Neural crest cell (in vitro differentiated cells): ENCODE measurements around the genes STX11 and STXBP5.

DNA sequence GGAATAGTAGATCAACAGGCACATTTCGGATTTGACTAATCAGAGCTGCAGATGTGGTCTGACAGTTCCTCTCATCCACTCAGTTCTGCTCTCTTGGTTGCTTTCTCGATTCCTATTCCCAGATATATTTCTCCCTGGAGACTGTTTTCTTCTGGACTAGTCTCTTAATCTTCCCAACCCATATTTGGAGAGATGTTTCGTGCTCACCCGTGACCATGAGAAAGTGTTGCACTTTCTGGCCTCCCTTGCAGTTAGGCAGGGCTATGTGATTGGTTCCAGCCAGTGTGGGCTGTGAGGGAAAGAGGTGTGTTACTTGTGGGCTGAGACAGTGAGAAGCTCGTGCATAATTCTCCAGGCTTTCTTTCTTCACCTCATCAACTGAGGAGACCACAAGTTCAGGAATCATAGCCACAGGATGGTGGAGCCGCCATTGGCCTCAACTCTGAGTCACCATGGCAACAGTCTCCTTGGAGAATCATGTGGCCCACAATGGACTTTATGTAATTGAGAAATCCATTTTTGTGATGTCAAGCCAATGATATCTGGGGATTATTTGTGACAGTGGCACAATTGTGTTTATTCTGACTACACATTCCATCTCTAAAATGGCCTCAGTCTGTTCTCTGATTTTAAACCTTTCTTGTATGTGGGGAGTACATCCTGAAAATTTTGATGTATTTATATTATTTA is 57.5 kb upstream of the FUCA2 start:
- PRO-cap, result no peak

DNA sequence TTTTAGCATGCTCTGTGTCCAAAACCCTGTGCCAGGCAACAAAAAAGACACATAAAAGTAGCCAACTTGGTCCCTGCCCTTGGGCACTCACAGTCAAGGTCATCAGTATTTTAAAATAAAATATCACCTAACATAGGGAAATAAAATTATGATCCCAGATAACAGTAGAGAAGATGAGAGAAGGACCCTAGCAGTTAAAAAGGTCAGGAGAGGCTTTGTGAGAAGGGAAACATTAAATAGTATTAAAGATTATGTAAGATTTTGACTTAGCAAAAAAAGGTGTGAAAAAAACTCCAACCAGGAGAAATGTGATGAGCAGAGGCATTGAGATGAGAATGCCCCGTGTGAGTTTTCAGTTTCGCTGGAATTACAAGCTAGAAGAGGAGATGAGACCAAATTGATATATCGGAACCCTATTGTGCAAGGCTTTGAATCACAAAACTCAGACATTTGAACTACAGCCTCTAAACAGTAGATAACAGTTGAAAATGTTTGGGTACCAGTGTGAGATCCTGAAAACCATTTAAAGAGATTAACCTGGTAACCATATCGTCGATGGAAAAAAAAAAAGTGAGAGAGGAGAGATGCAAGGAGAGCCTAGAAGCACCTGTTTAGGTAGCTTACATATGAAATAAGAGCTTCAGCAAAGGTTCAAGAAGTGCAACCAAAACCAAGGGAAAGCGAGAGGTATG is 65.8 kb upstream of the FUCA2 start:
- PRO-cap, result no peak

GRCh38 chr6:143629601-143630000 is 48.2 kb upstream of the PHACTR2 start:
- PRO-cap, result no peak

DNA sequence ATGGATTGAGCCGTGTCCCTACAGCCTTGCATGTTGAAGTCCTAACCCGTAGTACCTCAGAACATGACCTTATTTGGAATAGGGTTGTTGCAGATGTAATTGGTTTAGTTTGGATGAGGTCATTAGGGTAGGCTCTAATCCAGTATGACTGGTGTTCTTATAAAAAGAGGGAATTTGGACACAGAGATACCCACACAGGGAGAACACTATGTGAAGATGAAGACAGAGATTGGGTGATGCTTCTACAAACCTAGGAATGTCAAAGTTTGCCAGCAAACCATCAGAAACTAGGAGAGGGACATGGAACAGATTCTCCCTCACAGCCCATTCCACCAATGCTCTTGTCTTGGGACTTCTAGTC is 35.3 kb upstream of the PHACTR2 start:
- PRO-cap, result no peak

DNA sequence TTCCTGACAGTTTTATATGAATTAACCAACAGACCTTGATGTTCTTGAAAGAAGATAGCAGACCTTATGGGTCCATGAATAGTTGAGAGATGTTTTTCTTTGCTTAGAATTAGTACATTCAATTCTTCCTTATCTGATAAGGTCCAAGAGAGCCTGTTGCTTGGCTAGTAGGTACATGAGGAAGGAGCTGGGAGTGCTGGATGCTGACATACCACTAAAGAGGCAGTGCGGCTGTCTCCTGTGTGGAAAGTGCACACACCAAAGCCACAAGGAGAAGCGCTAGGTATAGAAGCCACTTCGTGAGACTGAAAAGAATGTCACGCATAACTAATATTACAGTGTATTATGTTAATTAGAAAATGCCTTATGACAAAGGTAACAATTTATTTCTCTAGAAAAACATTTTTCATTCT is 77.7 kb downstream of the PHACTR2 start:
- PRO-cap, result no peak

DNA sequence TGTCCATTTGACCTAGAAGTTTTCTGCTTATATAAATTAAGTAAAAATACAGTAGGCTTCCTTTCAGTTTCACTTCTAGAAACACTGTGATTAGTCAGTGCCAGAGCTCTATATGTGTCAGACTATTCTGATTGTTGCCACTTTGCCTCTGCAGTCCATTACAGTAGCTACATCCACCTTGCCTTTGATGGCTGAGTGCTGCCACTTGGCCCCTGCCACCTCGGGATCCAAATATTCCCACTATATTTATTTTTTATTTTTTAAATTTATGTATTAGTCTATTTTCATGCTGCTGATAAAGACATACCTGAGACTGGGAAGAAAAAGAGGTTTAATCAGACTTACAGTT is 8.0 kb downstream of the ZC2HC1B start:
- PRO-cap, result no peak

GRCh38 chr6:143949274-143949820 is 58.7 kb downstream of the PLAGL1 start:
- PRO-cap, result no peak

DNA sequence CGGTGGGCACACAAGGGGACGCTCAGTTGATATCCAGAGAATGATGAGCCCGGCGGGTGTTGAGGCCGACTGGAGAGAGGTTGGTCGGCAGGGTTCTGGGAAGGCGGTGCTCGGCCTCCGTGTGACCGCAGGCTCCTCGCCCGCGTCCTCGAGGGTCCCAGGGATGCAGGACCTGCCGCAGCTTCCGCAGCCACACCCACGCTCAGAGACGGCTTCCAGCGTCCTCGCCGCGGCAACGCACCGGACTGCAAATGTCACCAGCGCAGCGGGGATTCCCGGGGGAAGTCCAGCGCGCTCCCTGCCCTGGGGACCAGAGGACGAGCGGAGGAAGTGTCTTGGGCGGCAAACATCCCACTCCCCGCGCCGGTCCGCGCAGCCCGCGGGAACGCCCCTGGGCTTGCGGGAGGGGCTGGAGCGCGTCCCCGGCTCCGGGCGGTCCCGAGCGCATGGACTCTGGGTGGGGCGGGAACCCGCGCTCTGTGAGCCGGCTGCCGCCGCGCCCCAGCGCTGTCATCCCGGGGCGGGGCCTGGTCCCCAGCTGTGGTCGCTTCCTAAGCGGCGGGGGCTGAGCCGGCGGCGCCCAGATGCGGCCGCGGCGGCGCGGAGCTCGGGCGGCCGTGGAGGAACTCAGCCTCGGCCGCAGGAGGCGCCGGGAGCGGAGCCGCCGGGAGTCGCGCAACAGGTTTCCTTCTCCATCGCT is at the start of gene STX11:
Gene STX11 (plus strand): TSS at position 583 of the 700 bp plus-strand sequence.
- PRO-cap, result unidirectional peak, plus-strand start at position 583 of the sequence

DNA sequence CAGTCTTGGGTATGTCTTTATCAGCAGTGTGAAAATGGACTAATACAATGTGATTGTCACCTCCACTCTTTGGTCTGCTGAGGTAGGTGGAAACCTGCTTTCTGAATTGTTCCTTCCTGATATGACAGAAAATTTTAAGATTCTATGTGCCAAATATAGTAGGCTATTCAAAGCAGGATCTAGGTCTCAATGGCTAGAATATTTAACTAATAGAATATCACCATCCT is 30.3 kb downstream of the STX11 start:
- PRO-cap, result no peak

- PRO-cap, result no peak
These were observed 51.7 kb downstream of the UTRN start for GRCh38 chr6:144336716-144337310.

DNA sequence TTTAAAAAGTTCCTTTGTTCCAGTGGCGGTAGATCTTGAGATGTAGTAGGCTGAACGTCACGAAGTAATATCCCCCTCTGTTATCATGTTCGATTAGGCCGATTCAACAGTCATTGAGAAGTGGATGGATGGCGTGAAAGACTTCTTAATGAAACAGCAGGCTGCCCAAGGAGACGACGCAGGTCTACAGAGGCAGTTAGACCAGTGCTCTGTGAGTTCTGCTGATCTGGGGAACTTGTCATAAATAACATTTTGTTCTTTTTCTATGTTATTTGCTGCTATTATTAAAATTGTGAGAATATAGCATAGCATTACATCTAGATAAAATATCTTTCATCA is 188.5 kb downstream of the UTRN start:
- PRO-cap, result no peak

DNA sequence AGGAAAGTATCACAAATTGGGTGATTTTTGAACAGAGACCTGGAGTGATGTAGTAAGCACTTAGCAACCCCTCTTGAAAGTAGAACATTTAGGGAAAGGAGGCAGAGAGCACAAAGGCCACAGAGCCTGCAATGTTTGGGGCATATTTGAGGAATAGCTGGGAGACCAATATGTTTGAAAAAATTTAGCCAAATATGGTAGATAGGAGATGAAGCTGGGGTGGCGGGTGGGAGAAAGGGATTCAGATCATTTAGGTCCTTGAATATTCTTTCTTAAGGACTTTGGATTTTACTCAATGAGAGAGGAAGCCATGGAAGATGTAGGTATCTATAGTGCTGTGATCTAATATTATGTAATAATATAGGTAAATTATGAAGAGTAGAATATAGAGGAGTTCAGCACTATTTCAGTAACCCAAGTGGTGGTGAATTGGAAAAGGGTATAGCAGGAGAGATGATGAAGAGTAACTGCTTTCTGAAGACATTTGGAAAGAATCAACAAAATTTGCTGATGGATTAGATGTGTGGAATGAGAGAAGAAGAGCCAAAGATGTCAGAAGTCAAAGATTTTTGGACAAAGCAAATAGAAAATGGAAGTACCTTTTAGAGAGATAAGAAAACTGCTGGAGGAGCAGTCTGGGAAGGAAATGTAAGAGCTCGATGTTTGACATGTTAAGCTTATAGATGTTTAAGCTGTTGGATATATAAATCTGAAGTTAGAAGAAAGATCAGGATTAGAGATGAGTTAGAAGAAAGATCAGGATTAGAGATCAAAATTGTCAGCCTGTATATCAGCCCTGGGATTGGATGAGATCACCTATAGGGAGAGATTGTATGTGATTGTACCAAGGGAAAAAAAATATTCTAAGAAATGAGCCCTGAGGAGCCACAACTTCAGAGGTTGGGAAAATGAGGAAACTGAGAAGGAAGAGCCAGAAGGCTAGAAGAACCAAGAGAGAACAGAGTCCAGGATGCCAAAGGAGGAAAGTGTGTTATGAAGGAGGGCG is 417.8 kb downstream of the UTRN start:
- PRO-cap, result no peak

- PRO-cap, result no peak
These were observed 525.1 kb downstream of the UTRN start for GRCh38 chr6:144810309-144810649.

DNA sequence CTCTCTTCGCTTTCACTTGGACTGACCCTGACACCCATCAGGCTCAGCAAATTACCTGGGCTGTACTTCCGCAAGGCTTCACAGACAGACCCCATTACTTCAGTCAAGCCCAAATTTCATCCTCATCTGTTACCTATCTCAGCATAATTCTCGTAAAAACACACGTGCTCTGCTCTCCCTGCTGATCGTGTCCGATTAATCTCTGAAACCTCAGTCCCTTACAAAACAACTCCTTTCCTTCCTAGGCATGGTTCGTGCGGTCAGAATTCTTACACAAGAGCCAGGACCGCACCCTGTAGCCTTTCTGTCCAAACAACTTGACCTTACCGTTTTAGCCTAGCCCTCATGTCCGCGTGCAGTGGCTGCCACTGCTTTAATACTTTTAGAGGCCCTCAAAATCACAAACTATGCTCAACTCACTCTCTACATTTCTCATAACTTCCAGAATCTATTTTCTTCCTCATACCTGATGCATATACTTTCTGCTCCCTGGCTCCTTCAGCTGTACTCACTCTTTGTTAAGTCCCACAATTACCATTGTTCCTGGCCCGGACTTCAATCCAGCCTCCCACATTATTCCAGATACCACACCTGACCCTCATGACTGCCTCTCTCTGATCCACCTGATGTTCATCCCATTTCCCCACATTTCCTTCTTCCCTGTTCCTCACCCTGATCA is 641.5 kb downstream of the UTRN start:
- PRO-cap, result no peak

- PRO-cap, result bidirectional peak, plus-strand start at chr6:145815703, minus-strand start at chr6:145815635
These were observed 817 bp upstream of the FBXO30 start for GRCh38 chr6:145815465-145815759.

DNA sequence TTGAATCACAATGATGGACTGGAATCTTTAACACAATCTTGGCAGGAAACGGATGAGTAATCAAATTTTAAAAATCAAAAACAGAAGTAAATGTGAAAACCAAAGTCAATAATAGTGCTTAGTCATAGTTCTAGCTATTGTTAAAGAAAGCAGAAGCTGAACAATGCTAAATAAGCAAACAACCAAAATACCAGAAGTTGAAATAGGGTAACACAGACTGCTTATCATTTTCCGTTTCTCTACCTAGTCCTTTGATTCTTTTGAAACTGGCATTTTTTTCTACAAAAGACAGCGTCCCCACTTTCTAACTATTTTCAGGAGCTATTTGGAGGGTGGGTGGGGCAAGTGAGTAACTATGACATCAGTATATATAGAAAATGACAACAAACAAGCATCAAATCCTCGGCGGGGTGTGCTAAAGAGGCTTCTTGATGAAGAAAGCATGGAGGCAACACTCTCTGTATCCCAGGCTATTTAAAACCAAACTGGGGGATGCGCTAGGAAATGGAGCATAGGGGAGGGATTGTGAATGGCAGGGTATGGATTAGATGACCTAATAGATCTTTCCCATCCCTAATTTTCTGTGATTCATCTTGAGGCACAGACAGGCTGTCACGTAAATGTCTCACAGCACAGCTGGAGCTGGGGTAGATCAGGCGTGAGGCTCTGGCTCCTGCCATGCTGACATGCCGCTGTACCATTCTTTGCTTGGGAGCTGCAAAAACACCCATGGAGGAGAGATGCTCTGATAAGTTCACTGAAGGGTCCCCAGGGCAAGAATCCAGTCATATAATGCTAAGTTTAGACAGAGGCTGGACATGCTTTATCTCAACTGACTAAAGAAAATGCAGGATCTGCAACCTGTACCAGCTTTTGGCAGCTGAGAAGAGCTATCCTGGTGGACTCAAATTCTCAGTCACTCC is 185.5 kb upstream of the RAB32 start:
- PRO-cap, result no peak

GRCh38 chr6:147131781-147132208 is 72.4 kb upstream of the STXBP5 start:
- PRO-cap, result no peak

- PRO-cap, result no peak
These were observed at the start of gene STXBP5 for GRCh38 chr6:147204058-147204458. TSS of gene STXBP5 (plus strand) at chr6:147204417.

DNA sequence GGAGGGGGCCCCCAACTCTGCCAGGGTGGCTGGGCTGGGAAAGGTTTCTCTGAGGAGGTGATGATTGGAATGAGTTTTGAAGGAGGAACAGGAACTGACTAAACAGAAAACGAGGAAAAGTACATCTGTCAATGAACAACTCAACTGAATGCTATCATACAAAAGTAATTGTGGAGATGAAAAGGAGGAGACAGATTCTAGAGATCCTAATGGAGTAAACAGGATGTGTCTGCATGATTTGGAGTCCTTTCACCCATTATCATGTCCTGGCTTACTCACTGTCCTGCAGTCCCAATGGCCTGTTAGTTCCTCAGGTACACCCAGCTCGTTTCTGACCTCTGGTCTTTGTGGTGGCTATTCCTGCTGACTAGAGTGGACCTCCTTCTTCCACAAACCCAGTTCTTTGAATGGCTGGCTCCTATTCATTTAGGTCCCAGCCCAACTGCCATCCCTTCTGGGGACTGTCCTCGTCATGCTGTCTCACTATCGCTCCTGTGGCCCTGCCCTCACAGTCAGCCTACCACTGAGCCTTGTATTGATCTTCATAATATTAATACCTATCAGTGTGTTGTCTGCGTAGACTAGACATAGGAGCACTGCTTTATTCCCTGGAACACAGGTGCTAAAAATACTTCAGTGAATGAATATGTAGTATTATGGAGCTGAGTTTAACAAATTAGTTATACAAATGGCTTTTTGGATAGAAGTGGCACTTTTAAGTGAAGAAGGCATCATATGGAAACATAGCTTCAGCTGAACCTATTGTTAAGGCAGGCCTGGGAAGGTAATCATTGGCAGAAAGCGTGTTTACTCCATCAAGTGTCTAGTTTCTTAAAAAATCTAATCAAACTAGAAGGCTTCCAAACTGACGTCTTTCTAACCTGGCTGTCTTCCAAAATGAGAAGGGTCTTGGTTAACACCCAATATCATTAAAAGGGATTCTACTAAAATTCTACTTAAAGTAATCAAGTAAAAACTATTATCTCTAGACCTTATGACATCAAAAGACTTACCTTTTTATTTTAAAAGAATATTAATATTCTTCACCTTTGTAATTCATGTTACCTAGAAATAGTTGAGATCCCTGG is 102.5 kb downstream of the STXBP5 start:
- PRO-cap, result no peak

- PRO-cap, result no peak
These were observed 113.9 kb downstream of the STXBP5 start for GRCh38 chr6:147317931-147318675.